Esophagus muscularis mucosa (tissue), 4 donors: ENCODE data around the genes GARIN1A and NRF1.

DNA sequence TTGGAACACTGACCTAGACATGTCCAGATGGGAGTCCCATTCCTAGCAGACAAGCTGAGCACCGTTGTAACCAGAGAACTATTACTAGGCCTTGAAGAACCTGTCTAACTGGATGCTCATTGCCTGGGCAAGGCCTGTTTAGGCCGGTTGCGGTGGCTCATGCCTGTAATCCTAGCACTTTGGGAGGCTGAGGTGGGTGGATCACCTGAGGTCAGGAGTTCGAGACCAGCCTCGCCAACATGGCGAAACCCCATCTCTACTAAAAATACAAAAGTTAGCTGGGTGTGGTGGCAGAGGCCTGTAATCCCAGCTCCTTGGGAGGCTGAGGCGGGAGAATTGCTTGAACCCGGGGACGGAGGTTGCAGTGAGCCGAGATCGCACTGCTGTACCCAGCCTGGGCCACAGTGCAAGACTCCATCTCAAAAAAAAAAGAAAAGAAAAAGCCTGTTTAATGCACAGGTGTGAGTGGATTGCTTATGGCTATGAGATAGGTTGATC, 1.9 kb downstream of the HILPDA start:
- PRO-cap, result no peak
- RAMPAGE, long total RNA, 4 experiments, result no peak in any of the 4 experiments

DNA sequence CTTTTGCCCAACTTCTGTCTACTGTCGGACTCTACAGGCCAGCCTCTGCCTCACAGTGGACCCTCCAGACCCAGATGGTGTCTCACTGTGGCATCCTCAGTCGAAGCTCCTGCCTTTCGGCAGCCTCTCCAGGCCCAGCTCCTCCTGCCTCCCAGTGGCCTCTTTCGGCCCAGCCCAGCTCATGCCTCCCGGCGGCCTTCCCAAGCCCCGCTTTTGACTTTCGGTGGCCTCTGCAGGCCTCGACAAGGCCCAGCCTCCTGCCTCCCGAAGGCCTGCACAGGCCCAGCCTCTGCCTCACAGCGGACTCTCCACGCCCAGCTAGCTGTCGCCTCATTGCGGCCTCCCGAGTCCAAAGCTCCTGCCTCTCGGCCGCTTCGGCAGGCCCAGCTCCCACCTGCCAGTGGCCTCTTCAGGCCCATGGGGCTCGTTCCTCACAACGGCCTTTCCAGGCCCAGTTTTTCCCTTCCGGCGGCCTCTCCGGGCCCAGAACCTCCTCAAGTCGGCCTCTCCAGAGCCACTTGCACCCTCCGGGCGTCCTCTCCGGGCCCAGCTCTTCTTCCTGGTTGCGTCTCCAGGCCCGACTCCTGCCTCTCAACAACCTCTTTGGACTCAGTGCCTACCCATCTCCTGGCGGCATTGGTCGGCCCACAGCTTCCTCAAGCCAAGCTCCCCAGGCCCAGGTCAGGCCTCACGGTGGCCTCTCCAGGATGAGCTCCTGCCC, 19.5 kb upstream of the GARIN1A start:
- PRO-cap, result no peak
- RAMPAGE, long total RNA, 4 experiments, result no peak in any of the 4 experiments

- PRO-cap, result no peak
- RAMPAGE, long total RNA, 4 experiments, result no peak in any of the 4 experiments
Measured at GRCh38 chr7:128655871-128656306, 16.2 kb upstream of the GARIN1A start.

DNA sequence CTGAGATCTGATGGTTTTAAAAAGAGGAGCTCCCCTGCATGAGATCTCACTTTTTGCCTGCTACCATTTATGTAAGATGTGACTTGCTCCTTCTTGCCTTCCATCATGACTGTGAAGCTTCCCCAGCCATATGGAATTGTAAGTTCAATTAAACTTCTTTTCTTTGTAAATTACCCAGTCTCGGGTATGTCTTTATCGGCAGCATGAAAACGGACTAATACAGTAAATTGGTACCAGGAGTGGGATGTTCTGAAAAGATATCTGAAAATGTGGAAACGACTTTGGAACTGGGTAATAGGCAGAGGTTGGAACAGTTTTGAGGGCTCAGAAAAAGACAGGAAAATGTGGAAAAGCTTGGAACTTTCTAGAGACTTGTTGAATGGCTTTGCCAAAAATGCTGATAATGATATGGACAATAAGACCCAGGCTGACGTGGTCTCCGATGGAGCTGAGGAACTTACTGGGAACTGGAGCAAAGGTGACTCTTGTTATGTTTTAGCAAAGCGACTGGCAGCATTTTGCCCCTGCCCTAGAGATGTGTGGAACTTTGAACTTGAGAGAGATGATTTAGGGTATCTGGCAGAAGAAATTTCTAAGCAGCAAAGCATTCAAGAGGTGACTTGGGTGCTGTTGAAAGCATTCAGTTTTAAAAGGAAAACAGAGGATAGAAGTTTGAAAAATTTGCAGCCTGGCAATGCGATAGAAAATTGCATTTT, 10.5 kb upstream of the GARIN1A start:
- PRO-cap, result no peak
- RAMPAGE, long total RNA, 4 experiments, result no peak in any of the 4 experiments

GRCh38 chr7:128671982-128672420, at the start of gene GARIN1A:
TSS of gene GARIN1A (plus strand) at chr7:128672292.
- PRO-cap, result no peak
- RAMPAGE, long total RNA, 4 experiments, result no peak in any of the 4 experiments

DNA sequence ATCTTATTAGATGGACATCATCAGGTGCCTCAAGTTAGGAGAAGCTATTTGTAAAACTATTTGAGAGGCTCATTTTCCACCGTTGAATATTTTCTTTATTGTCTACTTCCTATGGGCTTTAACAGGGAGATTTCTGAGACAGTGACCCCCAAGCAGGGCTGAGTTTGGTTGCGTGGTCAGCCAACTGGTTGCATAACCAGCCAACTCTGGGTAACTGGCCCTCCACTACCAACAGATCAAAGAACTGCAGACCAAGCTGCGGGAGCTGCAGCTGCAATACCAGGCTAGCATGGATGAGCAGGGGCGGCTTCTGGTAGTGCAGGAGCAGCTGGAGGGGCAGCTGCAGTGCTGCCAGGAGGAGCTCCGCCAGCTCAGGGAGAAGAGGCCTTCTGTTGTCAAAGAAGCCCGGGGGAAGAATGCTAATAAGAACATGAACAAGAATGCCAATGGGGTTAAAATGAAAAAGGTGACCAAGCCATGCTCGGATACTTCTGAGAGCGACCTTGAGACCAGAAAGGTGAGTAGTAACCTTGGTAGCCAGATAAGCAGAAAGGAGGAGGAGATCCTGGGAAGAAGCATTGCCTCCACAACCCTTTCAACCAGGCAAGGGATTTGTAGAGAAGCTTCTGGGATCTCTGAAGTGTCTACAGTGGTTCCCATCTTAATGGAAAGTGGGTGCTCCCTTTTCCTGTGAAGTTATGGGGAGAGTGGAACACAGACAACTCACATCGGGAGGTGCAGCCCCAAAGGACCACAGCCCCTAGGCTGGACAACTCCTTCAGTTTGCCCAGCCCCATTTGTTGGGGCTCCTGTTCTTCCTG, 15.6 kb upstream of the FLNC start:
- PRO-cap, result no peak
- RAMPAGE, long total RNA, 4 experiments, result no peak in any of the 4 experiments

DNA sequence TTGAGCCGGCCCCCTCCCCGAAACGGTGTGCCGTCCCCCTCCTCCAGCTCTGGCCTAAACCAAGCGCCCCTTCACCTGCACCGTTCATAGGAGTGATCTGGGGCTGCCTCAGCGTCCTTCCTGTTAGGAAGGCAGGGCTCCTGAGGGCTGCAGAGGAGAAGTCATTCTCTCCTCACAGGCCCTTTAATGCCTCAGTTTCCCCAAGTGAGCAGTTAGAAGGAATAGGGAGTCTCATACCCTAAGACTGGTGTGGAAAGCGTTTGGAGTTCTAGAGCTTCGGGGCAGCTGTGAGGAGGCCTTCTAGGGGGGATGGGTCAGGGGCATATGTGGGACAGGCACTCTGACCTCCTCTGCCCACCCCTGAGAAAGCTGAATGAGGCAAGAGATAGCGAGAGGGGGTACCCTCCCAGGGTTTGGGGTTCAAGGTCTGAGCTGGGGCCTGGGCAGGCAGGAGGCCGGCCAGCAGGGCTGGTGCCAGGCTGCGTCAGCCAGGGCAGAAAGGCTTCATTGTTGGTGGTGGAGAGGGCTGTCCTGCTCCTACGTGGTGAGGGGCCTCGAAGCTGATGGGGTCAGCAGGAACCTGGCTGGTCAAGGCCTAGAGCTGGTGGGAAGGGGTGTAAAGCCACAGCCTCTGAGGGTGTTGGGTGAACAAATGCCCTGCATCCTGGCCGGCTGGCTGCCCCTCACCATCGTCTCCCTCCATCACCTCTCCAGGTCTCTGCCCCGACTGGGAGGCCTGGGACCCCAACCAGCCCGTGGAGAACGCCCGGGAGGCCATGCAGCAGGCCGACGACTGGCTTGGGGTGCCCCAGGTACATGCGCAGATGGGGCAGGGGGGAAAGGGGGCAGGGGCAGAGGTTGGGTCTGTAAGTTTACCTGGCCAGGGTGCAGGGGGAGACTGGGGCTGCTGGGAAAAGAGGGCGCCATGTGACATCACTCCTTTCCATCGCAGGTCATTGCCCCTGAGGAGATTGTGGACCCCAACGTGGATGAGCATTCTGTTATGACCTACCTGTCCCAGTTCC, 6.6 kb downstream of the FLNC start:
- PRO-cap, result no peak
- RAMPAGE, long total RNA, 4 experiments, result no peak in any of the 4 experiments

- PRO-cap, result no peak
- RAMPAGE, long total RNA, 4 experiments, result no peak in any of the 4 experiments
Measured at GRCh38 chr7:128865143-128866316, 600 bp upstream of the ATP6V1FNB start.

- PRO-cap, result no peak
- RAMPAGE, long total RNA, 4 experiments, result no peak in any of the 4 experiments
Measured at GRCh38 chr7:128874495-128875111, 8.5 kb downstream of the ATP6V1FNB start.

- PRO-cap, result bidirectional peak, plus-strand start at chr7:128935067, minus-strand start at chr7:128934912
- RAMPAGE, long total RNA, 4 experiments, result no peak in any of the 4 experiments
Measured at GRCh38 chr7:128934322-128935471, 3.0 kb upstream of the IRF5 start.

DNA sequence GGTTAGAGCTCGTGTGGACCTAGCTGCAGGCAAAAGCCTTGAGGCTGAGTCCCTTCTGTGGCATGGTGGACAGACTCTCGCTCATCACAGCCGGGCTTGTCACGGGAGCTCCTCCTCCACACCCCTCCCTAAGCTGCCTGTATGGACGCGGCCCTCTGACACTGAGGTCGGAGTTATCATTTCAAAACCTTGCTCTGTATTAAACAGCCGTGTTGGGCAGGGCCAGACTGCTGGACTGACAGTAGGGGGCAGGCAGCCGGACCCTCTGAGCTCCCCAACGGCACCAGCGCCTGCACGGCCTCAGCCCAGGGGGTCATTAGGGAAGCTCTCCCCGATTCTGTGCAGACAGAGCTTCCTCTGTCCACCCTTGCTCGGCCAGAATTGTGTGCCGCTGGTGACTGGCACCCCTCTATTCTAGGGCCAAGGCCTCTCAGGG, 2.3 kb downstream of the IRF5 start:
- PRO-cap, result no peak
- RAMPAGE, long total RNA, 4 experiments, result no peak in any of the 4 experiments

- PRO-cap, result no peak
- RAMPAGE, long total RNA, 4 experiments, result no peak in any of the 4 experiments
Measured at GRCh38 chr7:129188052-129188233, 490 bp upstream of the SMO start.

- PRO-cap, result bidirectional peak, plus-strand start at chr7:129225683, minus-strand start at chr7:129225689
- RAMPAGE, long total RNA, 4 experiments, result no peak in any of the 4 experiments
Measured at GRCh38 chr7:129225360-129226288, 794 bp downstream of the AHCYL2 start.

GRCh38 chr7:129258392-129259320, 33.8 kb downstream of the AHCYL2 start:
- PRO-cap, result no peak
- RAMPAGE, long total RNA, 4 experiments, result start-site peak on the plus strand in 1 of 4 experiments, at chr7:129258614-129258824 at its widest, 6 reads per replicate

DNA sequence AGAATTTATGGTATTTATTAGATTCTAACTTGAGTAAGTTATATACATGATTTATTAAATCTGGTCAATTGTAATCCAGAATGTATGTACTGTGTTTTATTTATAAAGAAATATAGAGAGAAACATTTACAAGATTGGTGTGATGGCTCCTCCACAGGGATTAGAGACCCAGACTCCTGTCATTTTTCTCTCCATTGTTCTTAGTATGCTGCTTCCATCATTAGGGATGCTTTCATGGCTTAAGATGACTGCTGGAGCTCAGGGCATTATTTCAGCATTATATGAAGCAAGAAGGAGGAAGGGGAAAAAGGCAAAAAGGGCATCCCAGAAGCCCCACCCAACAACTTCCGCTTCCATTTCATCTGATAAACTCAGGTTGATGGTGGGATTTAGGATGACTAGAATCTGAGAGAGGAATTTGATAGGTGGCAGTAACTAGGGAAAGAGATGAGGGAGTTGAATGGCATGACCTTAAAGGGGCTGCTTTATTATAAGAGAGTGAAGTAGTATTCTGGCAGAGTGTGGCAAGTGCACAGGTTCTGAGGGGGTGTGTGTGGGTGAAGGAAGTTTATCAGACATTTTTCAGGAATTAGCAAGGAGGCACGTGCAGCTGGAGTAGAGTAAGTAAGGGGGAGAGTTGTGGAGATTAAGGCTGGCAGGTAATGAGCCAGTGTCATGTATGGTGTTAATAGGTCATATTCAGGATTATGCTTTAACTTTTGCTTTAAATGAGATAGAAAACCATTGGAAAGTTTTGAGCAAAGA, 40.3 kb downstream of the AHCYL2 start:
- PRO-cap, result no peak
- RAMPAGE, long total RNA, 4 experiments, result no peak in any of the 4 experiments

GRCh38 chr7:129367574-129368659, 66.3 kb upstream of the STRIP2 start:
- PRO-cap, result no peak
- RAMPAGE, long total RNA, 4 experiments, result no peak in any of the 4 experiments

DNA sequence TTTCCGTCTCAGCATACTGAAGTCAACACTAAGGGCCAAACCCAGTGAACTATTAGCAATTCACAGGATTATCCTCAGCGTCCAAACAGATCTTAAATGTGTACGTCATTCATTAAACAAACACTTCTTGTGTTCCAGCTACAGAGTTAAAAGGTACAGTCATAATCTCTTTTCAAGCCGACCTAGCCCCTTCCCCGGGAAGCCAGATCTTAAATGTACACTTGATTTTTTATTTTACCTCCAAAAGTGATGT, 23.9 kb upstream of the STRIP2 start:
- PRO-cap, result no peak
- RAMPAGE, long total RNA, 4 experiments, result start-site peak on the minus strand in 1 of 4 experiments, centred at position 193 of the sequence, 17 reads per replicate

- PRO-cap, result no peak
- RAMPAGE, long total RNA, 4 experiments, result no peak in any of the 4 experiments
Measured at GRCh38 chr7:129535901-129536719, 33.8 kb downstream of the SMKR1 start.

DNA sequence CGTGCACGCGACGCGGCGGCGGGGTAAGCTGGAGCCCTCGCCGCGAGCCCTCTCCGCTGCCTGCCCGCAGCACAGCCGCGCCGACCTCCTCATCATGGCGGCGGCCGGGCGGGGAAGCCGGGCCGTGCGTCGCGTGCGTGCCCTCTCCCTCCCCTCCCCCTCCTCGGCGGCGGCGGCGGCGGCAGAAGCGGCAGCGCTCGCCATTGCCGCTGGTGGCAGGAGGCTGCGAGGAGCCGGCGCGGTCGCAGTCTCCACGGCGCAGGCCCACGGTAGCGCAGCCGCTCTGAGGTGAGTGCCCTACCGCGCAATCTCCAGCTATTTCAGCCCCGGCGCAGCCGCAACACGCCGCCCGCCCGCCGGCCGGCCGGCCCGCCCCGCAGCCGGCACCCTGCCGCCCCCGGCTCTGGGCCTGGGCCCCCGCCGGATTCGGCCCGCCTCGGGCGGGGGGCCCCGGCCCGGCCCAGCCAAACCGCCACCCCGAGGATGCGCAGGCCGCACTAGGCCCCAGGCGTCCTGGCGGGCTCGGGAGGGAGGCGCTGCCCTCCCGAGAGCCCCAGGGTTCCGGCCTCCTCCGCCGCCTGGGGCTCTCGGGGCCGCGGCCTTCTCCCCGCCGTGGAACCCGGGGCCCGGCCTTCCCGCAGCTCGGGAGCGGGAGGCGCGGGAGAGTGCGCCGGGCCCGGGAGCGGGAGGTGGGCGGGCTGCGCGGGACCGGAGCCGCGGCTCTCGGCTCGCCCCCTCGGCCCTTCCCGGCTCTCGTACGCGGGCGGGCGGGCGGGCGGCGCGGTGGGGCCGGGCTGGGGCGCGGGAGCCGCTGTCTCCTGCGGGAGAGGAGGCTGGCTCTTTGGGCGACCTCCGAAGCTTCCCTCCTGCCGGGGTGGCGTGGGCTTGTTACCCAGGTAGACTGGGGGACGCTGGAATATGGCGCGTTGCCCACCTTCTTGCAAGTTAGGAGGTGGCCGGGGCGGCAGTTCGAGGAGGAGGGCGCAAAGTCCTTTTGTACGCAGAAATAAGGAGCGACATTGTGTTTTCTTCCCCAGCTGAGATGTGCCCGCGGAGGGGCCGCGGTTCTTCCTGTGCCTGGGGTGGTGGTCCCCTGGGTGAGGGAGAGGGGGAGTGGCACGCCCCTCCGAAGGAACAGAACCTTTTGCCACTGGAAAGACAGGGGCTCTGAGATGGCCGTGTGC, at the start of gene NRF1:
Gene NRF1, plus strand, starts transcription at position 184 of the 1,184 bp plus-strand sequence.
- PRO-cap, result bidirectional peak, plus-strand start at position 203 of the sequence, minus-strand start at position 88 of the sequence
- RAMPAGE, long total RNA, 4 experiments, result start-site peak on the plus strand in 3 of 4 experiments, centred at positions 181 to 214 of the sequence, 73 to 262 reads per replicate; start-site peak on the minus strand in 3 of 4 experiments, centred at positions 96 to 108 of the sequence, 16 to 26 reads per replicate

DNA sequence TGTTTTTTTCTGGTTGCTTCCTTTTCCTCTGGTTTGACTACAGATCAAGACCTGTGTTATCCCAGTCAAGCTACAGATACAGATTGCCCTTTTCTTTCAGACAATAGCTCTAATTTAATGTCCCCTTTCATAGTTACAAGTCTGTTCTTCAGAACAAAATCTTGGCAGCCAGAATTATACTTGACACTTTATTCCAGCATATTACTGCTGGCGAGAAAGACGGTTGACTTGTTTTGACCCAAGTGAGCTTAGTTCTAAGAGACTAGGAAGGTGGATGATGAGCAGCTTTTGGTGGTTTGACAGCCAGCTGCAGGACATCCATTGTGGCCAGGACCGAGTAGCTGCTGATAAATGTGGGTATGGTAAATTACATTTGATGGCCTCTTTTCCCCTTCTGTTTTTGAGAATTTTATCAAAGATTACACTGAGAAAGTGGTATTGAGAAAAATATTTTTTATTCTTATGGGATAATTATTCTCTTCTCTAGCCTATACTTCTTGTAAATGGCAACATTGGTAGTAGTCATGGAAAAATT, 26.7 kb downstream of the NRF1 start:
- PRO-cap, result no peak
- RAMPAGE, long total RNA, 4 experiments, result no peak in any of the 4 experiments